Aorta (tissue), 1 donor: ENCODE results near the genes ITGA5, GTSF1 and OR6C65.

DNA sequence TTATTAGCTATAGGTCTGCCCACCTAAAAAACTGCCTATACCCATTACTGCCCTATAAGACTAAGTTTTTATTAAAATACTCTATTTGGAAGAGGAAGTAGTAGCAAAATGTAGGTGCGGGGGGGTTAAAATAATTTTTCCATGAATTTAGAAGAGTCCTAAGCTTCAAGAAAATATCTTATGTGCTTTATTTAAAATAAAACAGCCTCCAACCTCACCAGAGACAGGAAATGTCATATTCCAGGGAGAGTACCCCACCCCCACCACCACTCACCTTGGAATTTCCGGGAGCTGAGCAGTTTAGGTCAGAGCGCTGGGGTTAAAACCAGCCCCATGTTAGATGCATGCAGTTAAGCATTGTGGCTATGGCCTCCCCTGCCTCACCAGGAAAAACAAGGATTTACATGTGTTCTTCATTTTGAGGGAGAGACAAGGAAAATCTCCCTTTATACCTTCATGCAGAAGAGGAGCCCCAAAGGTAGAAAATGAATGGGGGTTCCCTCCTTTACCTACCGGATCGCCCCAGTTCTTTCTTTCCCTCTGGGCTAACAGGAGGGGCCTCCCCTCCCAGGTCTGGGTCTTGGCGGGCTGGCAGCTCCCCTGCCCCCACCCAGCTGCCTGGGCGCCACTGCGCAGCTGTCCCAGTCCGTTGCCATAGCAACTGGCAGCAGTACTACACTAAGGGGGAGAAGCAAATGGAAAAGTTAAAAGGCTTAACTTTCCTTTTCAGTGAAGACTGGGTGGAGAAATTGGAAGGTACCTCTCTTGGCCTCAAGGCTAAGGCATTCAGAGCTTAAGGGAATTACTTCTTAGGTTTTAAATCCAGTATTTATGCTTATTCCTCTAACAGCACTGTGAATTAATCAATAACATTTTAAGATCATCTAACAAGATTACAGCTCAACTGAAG lies 20.7 kb downstream of the CBX5 start:
- PRO-cap = unidirectional peak, plus-strand start at position 729 of the sequence

- PRO-cap = no peak
These were observed 12.1 kb downstream of the COPZ1 start for GRCh38 chr12:54337100-54337400.

DNA sequence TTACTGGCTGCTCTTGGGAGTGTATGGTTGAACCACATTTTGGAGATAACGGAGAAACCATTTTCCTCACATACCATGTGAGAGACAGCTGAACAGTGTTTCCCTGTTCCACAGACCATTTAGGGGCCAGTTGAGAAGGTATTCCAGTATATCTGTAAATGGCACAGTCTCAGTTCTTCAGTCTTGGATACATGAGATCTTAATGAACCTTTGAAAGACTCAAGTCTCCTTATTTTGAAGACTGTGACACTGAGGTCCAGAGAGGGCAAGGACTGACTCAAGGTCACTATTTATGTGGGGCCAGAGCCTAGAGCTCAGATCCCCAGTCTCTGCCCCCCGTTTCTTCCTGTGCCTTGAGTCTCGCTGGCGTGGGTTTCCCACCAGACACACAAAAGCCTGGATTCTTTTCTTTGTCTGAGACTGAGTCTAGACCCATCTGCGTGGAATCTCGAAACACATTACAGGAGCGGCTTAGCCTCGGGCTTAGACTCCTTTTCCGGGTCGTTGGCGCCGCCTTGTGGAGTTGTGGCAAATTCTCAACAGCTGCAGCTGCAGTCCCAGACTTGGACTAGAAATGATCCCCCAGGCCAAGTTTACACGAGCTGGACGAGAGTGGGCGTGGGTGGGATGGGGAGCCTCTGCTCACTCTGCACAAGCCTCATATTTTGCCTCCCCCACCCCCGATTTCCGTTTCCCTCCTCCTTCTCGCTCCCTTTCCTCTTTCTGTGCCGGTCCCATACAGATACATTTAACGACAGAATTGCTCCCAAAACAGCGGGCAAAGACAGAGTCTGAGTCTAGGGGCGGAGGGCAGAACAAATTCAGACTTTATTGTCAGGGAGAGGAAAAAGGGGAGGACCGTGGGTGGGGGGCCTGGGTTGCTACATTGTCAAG lies 4.3 kb upstream of the GPR84 start:
- PRO-cap = no peak

- PRO-cap = no peak
These were observed 5.1 kb upstream of the GPR84 start for GRCh38 chr12:54369225-54370010.

DNA sequence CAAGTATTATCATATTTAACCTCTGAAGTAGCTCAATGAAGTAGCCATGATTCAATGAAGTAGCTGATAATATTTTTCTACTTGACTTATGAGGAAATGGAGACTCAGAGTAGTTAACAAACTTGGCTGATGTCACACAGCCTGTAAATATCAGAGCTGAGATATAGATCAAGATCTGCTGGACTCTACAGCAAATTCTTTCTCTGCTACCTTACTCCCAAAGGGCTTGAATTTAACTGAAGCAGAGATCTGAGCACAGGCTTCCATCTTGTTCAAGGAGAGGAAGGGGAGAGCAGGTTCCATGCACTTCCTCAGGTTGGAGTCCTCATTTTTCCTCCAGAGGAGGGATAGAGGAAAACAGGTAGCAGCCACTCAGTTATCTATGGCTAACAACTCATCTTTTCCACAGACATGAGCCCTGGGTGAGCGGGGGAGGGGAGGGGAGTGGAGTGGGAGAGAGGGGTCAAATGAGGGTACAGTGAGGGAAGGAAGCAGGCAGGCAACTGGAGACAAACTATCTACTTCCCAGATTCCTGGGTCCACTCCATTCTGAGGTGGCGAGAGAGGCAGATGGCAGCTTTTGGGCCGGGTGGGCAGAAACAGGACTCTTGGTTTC lies 2.4 kb upstream of the ZNF385A start:
- PRO-cap = no peak

- PRO-cap = no peak
These were observed 14.9 kb upstream of the ZNF385A start for GRCh38 chr12:54399134-54400178.

DNA sequence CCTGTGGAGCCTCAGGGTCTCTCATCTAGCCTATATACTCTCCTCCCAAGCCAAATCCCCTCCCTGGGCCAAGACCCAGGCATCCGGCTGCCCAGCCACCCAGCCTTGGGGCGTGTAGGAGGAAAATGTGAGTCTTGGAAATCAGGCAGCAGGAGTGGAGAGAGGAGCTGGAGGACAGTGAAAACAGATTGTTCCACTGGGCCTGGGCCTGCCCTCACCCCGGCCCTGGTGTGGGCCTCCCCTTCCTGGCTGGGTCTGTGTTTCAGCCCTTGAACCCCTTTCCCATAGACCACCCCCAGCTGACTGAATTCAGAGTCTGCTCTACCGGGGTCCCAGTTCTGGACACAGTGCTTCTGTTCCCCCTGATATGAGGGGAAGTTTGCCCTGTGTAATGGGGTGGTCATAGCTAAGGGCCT lies 6.7 kb downstream of the ITGA5 start:
- PRO-cap = no peak

DNA sequence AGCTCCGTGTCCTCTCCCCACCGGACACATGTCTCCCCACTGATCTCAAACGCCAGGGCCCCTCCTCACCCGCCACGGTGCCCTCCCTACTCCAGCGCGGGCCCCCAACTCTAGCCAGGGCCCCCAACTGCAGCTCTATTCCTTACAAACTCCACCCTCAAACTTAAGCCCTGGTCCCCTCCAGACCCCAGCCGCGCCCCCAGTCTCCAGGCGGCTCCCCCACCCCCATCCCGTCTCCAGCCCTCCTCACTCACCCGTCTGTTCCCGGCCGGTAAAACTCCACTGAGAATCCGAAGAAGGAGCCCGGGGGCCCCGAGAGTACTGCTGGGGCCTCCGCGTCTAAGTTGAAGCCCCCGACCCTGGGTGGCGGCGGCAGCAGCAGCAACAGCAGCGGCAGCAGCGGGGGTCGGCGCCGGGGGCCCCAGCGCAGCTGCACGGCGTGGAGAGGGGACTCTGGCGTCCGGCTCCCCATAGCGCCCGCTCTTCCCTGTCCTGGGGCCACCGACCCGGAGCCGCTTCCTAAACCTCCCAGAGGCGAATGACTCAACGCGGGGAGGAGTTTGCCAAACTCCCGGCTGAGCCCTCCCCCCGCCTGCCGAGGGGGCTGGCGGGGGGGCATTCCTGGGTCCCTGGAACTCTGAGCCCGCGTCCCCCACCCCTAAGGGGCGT lies at the start of gene ITGA5:
Gene ITGA5 (minus strand): TSS at position 540 of the 669 bp plus-strand sequence.
- PRO-cap = bidirectional peak, plus-strand start at position 566 of the sequence, minus-strand start at position 489 of the sequence

- PRO-cap = no peak
These were observed at the start of gene GTSF1 for GRCh38 chr12:54473463-54474035. TSS of gene GTSF1 (minus strand) at chr12:54473602.

- PRO-cap = no peak
These were observed 22.2 kb upstream of the PDE1B start for GRCh38 chr12:54527157-54527699.

GRCh38 chr12:54684974-54685792 lies 37.0 kb upstream of the DCD start:
- PRO-cap = no peak

DNA sequence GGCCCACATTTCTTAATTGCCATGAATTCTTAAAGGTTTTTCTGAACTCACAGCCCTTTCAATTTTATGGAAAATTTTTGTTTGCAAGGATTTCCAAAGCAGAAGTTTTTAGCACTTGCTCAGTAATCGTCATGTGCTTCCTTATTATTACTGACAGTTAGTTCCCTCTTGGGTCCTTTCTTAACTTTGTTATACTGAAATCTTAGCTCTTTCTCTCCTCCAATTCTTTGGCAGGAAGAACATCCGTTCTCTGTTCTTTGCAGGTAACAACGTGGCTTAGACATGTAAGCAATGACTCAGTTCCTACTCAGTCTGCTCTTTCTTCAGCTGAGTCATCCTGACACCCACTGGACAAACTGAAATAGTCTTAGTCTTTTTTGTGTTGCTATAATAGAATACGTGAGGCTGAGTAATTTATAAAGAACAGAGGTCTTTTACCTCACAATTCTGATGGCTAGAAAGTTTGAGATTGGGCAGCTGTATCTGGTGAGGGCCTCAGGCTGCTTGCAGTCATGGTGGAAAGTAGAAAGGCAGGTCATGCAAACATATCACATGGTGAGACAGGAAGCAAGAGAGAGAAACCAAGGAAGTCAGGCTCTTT lies 49.3 kb downstream of the TESPA1 start:
- PRO-cap = no peak

DNA sequence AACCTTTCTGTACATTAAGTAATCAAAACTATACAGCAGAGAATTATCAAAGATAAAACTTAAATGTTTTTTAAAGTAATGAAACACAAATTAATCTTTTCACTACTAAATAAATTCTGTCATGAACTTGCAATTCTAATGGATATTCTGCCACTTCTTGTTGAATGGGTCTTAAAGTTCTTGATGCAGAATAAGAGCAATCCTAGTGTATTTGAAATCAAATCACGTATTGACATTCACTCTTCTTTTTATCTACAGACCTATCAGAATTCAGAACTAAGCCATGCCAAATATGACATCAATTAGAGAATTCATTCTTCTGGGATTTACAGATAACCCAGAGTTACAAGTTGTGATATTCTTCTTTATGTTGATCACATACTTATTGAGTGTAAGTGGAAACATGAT lies at the start of gene OR6C65:
Gene OR6C65 (plus strand): TSS at position 284 of the 408 bp plus-strand sequence.
- PRO-cap = no peak

DNA sequence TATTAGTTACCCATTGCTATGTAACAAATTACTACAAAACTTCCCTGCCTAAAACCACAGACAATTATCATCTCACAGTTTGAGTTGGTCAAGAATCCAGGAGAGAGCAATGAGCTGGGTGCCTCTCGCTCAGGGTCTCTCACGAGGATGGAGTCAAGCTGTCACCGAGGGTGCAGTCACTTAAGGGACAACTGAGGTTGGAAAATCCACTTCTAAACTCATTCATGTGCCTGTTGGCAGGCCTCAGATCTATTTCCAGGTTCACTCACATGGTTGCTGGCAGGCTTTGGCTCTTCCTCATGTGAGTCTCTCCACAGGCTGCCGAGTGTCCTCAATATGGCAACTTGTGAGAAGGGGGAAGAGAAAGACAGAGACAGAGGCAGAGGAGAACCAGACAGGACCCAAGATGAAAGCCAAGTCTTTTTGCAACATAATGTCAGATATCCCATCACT lies 10.6 kb upstream of the OR10P1 start:
- PRO-cap = no peak

DNA sequence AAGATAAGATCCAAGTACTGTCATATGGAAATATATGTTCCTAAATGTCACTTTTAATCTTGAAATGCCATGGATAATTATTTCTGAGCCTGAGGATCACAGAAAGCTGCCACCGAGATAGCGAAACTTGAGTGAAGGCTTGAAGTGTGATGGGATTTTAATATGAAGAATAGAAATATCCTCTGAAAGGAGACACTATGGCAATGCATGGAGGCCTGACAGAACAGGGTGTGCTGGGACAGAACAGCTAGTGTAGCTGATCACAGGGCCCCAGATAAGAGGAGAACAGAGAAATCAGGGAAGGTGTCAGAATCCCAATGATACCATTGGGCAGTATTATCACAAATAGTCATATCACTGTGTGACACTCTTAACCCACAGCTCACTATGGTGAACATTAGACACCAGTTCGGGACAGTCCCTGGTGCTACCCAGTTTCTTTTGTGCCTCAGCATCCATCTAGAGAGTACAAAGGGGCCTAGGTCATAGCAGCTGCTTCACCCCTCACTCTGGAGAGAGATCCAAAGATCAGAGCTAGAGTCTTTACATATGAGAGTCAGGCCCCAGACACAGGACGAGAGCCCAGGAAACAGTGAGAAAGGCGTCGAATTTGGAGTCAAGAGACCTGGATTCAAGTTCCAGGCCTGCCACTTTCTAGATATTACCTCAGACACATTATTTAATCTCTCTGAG lies 498 bp upstream of the OR10P1 start:
- PRO-cap = no peak

DNA sequence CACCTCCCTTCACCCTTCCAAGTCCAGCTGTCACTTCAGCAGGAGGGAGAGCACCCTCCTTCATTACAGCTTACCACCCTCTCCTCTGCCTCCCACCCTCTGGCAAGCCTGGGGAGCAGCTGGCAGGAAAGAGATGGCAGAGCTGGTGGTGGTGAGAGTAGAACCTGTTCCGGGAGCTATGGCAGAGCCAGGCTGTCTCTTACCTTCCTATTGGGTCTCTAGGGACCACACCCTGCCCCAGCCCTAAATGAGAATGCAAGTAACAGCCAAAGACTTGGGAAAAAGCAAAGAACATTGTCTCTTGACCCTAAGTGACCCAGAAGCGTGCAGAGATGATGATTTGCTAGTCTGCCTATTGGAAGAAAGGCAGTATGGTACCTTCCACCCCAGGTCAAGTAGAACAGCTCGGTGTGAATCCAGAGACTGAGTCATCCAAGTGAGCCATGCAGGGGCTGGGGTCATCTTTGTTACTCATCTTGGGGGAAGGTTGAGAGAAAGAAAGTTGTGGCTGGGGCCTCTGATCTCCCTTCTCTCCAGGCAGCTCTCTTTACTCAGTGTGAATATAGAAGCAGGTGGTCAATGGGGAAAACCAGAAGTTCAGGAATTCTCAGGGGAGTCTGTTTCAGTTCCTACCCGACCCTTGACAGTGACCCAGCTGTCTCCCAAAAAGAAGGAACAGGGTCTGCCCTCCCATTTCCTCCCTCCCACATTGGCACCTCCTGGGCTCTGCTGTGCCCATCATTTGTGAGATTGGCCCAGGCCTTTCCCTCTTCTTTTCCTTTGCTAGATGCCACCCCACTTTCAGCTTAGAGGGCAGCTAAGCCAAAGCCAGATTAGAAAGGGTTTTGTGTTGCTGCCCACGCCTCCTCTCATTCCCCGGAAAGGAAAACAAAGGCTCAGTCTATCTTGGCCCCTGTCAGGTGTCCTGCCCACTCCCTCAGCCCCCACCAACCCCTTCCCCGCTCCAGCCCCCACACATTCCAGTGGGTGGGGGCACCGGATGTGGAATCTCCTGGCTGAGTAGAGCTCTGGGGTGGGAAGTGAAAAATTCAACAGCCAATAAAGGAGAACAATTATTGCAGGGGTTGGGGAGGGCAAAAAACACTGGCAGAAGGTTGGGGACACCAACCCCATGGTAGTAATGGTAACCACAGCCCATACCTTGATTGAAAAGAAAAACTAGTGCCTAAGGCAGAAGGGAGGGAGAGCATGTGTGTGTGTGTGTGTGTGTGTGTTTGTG lies 1.9 kb downstream of the BLOC1S1 start:
- PRO-cap = no peak

GRCh38 chr12:55737687-55738919 lies 4.8 kb upstream of the GDF11 start:
- PRO-cap = no peak

DNA sequence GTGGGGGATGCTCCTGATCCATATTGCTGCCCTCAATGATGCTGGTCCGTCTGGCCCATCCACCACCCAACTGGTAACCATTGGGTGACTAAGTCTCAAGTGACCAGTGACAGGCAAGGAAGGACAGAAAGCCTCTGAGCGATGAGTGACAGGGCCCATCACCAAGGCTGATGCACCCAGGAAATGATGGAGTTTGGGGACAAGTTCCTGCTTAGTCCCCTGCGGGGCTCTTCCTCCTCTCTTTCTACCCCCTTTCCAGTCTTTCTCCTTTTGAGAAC lies 2.6 kb upstream of the MMP19 start:
- PRO-cap = no peak

DNA sequence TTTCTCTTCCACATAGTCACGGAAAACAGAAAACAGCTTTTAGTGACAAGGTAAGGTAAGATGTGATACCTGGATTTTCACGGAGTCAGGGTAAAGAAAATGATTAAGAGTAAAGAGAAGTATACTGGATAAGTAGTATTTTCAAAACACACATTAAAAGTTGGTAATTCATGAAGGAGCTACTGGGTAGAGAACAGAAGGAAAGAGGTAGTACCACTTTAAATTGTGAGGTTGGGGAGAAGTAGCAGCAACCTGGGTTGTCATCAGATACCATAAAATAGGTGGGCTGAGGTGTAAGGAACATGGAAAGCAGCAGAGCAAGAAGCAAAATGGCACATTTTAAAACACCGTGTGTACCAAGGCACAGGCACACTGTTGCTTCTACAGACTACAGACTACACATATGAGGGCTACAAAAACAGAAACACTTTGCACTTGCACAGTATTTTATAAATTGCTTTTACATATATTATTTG lies 1.9 kb downstream of the PYM1 start:
- PRO-cap = no peak

- PRO-cap = no peak
These were observed 1.4 kb downstream of the PYM1 start for GRCh38 chr12:55926198-55926707.